Transverse colon (tissue), 4 donors: ENCODE results near the gene TTC39B.

GRCh38 chr9:14095859-14097158 is 217.6 kb downstream of the NFIB start:
- PRO-cap = no peak
- RAMPAGE, long total RNA, 4 experiments = no peak in any of the 4 experiments

- PRO-cap = no peak
- RAMPAGE, long total RNA, 4 experiments = no peak in any of the 4 experiments
Measured at GRCh38 chr9:14218014-14218735, 95.8 kb downstream of the NFIB start.

DNA sequence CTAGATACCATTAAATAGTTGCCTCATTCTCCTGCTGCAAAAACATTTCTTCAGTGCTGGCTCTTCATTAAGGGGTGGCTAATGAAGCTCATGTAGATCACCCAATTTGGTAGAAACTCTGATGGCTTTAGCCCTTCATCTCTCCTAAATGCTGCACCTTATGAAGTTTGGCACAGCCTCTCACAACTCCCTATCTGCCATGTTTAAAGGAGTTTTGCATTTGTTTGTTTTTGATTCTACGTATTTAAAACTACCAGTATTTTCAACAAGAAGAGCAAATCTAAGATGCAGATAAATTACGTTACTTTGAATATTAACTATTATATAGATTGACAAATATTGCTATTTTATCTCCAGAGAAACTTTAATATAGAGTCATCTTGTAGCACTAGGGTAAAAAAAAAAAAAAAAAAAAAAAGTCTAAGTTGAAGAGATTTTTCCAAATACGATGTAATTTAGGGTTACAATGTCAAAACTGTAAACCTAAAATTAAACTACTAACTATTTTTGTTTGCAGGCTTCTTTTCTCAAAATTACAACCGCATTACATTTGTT is 94.9 kb downstream of the NFIB start:
- PRO-cap = no peak
- RAMPAGE, long total RNA, 4 experiments = no peak in any of the 4 experiments

- PRO-cap = no peak
- RAMPAGE, long total RNA, 4 experiments = start-site peak on the minus strand in 1 of 4 experiments, at chr9:14222230-14222263 at its widest, 9 reads per replicate
Measured at GRCh38 chr9:14222062-14222758, 91.7 kb downstream of the NFIB start.

DNA sequence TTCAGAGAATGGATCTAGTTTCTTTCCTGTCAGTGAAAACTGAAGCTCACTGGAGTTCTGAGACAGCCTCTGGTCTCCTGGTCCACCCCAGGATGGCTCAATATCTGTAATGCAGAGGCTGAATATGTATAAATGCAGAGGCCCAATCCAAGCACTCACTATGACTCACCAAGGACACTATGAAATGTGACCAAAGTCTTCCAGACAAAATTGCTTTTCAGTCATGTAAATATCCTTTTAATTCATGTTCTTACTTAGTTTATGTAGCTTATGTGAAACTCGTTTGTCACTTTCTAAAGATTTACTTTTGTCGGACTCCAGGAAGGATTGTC is 53.8 kb downstream of the NFIB start:
- PRO-cap = no peak
- RAMPAGE, long total RNA, 4 experiments = no peak in any of the 4 experiments

DNA sequence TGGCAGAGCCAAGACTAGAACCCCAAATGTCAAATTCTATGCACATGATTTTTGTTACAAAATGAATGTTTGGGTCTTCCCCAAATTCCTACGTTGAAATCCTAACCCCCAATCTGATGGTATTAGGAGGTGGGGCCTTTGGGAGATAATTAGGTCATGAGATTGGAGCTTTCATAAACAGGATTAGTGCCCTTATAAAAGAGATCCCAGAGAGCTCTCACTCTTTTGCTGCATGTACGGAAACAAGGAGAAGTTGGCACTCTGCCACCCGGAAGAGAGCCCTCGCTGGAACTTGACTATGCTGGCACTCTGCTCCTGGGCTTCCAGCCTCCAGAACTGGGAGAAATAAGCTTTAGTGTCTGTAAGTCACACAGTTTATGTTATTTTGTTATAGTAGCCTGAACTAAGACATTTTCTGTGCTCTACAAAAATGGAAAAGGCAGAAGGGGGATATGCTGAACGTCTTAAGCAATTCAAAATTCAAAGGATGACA is 17.5 kb downstream of the NFIB start:
- PRO-cap = no peak
- RAMPAGE, long total RNA, 4 experiments = no peak in any of the 4 experiments

DNA sequence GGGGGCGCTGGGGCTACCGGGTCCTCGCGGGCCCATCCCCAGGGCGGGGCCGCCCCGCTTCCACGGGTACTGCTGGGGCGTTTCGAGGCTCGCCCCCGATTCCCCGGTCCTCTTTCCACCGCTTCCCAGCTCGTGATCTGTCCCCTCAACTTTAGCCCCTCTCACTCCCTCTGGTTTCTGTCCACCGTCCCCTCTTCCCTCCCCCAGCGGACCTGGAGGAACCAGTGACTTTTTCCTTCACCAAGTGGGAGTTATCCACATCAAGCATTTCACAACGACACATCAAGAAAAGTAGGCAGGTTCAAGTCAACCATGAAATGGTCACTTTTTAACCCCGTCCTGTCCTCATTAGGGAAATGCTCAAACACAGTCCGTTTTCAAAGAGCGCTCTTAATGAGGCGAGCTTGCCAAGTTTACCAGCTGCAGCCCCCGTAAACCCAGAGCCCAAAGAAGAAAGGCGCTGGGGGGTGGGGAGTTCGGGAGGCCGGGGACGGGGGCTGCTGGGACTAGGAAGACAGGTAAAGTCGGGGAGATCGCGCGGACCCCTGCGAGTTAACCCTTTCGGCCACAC is 2.0 kb upstream of the NFIB start:
- PRO-cap = unidirectional peak, plus-strand start at position 98 of the sequence
- RAMPAGE, long total RNA, 4 experiments = no peak in any of the 4 experiments

GRCh38 chr9:14351194-14351733 is 37.3 kb upstream of the NFIB start:
- PRO-cap = no peak
- RAMPAGE, long total RNA, 4 experiments = no peak in any of the 4 experiments

DNA sequence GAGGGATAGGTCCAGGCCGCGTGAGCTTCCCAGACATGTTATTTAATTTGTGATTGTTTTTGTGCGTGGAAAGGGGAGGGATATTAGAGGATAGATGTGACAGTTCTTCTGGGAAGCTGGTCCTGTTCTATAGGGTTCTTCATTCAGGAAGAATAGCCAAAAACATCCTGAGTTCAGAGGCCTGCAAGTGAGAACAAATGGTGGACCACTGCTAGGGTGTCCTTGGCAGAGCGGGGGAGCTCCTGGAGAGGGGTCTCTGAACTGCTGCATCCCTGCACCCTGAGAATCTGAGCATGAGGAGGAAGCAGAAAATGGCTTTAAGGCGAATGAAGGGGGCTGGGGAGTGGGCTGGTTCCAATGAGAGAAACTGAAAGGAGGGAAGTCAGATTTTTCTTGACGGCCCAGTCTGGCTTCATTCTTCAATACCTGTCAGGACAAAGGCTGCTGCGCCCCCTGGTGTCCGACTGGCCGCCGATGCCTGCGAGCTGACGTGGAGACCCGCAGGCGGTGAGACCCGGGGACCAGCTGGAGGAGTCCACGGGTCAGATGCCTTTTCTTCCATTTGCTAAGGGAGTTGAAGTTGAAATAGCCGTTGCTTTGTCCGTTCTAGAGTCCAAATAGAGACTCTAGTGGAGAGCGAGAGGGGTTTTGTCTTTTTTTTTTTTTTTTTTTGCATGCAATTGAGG is 39.4 kb upstream of the NFIB start:
- PRO-cap = no peak
- RAMPAGE, long total RNA, 4 experiments = no peak in any of the 4 experiments

DNA sequence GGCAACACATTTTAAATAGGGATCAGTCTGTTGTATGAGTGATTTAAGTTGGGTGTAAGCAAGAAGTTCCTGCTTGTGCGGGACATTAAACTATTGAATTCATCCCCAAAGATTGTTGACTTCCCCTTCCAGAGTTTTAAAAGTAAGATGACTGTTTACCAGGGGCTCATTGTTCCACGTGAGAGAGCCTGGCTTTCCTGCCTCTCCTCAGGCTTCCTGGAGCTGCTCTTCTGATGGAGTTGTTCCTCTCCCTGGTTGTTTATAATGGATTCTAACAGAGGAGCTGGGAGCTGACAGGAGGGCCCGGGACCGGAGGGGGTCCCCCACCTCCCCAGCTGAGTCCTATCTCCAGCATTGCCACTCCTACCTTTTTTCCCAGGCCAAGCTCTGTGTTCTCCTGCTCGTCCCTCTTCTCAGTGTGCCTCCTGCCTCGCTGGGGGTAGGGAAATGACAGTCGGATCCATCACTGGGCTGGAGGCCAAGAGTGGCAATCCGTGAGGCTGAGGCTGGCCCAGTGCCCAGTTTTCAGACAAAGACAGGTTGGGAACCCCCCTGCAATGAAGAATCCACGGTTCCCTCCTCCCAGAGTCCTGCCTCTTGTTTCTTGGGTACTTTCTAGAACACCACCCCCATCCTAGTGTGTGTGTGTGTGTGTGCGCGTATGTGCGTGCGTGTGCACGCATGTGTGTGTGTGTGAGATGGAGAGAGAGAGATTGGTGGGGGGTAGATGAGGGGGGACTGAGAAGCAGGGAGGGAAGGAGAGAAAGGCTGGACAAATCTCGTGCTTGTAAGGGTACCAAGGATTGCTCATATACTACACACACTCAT is 123.6 kb upstream of the NFIB start:
- PRO-cap = no peak
- RAMPAGE, long total RNA, 4 experiments = no peak in any of the 4 experiments

DNA sequence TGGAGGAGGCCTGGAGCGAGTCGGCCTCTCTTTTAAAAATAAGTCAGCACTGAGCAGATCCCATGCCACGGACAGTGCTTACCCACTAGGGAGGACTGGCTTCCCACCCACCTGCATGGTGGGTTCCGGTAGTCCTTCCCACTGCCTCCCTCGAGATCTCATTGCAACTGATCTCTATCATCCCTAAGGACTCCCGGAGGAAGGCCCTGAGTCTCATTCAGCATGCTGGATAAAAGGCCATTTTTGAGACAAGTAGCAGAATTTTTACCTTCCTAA is 155.9 kb downstream of the ZDHHC21 start:
- PRO-cap = no peak
- RAMPAGE, long total RNA, 4 experiments = no peak in any of the 4 experiments

DNA sequence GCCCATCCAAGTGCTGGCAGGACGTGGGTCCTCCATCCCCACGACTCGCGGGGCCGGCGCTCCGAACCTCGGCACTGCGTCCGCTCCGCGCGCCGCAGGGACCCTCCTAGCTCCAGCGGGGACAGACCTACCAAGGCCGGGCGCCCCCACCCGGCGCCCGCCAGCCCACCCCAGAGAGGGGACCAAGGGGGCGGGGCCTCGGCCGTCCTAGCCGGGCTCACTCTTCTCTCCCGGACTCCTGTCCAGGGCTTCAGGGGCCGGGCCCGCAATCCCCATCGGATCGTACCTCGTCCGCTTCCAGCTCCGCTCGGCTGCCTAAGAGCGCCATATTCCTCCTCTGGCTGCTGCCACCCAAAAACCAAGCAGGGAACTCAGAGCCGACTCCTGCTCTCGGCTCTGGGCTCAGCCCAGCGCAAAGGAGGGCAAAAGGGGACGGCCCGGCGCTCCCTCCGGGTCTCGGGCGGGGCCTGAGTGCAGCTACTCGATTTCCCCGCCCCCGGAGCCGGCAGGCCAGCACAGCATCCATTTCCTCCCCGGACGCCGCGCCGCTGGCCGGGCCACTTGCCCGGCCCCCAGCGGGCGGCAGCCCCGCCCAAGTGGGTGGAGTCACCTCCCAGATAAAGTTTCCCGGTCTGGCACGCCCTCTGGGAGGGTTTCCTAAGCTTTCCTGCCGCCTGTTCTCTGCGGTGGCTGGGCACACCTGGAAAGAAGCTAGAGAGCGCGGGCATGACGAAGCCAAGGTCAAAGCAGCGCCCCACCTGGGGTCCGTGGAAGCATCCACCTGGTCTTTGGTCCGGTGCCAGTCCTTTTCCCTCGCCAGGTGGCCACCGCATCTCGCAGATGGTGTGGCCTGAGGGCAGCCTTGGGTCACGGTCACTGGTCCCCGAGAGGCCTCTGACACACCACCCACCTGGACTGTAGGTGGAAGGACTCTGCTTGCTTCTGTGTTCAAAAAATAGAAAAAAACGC is at the start of gene TTC39B:
TSS of gene TTC39B (minus strand) at position 419 of the 969 bp plus-strand sequence.
- PRO-cap = unidirectional peak, minus-strand start at position 301 of the sequence; bidirectional peak, plus-strand start at position 697 of the sequence, minus-strand start at position 398 of the sequence
- RAMPAGE, long total RNA, 4 experiments = start-site peak on the minus strand in 3 of 4 experiments, centred at positions 374 to 445 of the sequence, 114 to 1,304 reads per replicate

DNA sequence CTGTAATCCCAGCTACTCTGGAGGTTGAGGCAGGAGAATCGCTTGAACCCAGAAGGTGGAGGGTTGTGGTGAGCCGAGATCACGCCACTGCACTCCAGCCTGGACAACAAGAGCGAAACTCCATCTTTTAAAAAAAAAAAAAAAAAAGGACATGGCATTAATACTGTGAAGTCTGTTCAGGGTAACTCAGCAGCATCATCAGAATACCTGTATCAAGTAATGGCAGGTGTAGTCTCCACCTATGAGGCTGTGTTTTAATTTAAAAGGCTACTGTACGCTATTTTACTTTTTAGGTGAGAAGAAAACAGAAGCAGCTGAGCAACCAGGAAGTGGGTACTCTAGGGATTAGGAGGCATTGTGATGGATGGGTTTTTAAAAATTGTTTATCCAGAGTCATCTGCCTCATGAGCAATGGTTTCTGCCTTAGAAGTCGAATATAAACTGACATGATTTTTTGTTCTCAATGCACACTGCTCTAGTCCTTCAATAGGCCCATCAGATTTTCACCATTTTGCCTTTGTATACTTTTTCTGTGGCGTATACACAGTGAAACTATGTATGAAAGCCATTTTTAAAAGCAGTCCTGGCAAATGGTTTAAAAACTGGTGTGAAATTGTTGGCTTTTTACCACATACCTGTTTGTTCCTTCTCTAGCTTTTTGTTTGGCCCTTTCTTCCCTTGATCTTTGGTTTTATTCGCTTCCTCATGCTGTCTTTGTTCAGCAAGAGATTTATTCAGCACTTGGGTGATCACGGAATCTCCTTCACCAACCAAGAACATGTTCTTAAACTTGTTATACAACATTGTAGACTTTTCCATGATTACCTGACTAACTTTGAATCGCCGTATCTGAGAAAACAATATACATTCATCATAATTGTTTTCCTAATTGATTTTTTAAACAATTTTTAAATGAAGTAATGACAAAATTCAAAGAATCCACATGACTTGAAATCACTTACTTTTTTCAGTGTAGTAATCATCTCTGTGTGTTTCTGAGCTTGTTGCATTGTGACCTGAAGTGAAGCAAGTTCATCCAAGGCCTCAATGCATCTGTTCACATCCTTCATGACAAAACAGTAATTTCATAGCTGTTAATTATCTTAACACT is 42.4 kb downstream of the PSIP1 start:
- PRO-cap = no peak
- RAMPAGE, long total RNA, 4 experiments = start-site peak on the minus strand in 2 of 4 experiments, centred at positions 756 to 1,054 of the sequence, 7 to 12 reads per replicate

GRCh38 chr9:15489849-15490194 is 20.9 kb downstream of the PSIP1 start:
- PRO-cap = no peak
- RAMPAGE, long total RNA, 4 experiments = start-site peak on the minus strand in 2 of 4 experiments, at chr9:15490015-15490081 at its widest, 9 reads per replicate

- PRO-cap = no peak
- RAMPAGE, long total RNA, 4 experiments = no peak in any of the 4 experiments
Measured at GRCh38 chr9:15531075-15531478, 20.3 kb upstream of the PSIP1 start.

DNA sequence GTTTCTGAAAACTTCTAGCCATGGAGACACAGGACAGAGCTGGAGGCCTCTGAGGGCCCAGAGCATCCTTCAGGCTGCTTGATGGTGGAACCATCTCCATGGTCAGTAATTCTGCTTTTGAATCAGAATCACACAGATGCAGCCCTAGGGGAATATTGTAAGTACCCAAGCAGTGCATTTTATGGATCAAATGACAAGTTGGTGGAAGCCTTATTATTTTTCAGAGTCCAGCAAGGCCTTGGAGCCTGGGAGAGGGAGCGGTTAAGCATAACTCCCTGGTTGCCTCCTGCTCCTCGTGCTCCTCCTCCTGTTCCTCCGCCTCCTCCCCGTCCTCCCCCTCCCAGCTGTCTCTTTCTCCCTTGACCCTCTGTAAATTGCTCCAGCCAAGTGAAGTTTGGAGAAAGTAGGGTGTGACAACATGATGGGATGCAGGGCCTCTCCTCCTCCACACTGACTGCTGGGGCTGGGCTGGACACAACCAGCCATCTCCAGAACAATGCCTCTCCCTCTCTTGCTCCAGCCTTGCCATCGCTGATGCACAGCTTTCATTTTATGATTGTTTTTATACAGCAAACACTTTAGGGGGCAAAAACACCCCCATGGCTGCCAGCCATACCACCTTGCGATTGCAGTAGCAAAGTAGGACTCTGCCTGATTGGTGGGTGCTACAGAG is 586.9 kb downstream of the CCDC171 start:
- PRO-cap = no peak
- RAMPAGE, long total RNA, 4 experiments = no peak in any of the 4 experiments

DNA sequence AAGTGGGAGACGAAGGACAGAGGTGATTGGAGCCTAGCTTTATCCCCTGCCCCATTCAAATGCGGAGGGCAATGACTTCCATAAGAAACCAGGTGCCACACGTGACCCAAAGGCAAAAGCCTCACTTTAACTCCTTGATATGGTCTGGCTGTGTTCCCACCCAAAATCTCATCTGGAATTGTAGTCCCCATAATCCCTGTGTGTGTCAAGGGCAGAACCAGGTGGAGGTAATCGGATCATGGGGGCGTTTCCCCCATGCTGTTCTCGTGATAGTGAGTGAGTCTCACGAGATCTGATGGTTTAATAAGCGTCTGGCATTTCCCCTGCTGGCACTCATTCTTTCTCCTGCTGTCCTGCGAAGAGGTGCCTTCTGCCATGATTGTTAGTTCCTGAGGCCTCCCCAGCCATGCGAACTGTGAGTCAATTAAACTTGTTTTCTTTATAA is 113.1 kb upstream of the BNC2 start:
- PRO-cap = no peak
- RAMPAGE, long total RNA, 4 experiments = no peak in any of the 4 experiments

DNA sequence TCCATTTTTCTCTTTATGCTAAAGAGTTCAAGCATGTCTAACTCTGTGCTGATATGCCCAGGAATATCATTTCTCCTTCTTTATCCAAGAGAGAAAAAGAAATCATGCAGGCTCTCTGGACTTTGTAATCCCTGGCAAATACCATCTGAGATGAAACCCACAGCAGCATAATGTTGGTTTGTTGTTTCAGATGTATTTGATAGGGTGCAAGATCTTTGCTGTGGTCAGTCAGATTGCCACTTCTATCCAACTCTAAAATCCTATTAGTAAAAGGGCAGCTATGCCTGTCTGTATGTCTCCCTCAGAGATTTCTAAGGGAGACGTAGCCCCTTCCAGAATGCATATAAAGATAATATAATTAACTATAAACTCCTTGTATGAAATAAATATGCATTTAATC is 80.2 kb upstream of the SH3GL2 start:
- PRO-cap = no peak
- RAMPAGE, long total RNA, 4 experiments = no peak in any of the 4 experiments

GRCh38 chr9:17520780-17520979 is 58.2 kb upstream of the SH3GL2 start:
- PRO-cap = no peak
- RAMPAGE, long total RNA, 4 experiments = no peak in any of the 4 experiments

GRCh38 chr9:17557556-17558075 is 21.2 kb upstream of the SH3GL2 start:
- PRO-cap = unidirectional peak, plus-strand start at chr9:17557781
- RAMPAGE, long total RNA, 4 experiments = no peak in any of the 4 experiments